ENCODE measurements around a stretch of chr20.

- RRBS = no CpG with 5 or more reads among the region's 22 CpGs
These were observed 57.6 kb downstream of the CEBPB start for GRCh38 chr20:50247963-50248875.

DNA sequence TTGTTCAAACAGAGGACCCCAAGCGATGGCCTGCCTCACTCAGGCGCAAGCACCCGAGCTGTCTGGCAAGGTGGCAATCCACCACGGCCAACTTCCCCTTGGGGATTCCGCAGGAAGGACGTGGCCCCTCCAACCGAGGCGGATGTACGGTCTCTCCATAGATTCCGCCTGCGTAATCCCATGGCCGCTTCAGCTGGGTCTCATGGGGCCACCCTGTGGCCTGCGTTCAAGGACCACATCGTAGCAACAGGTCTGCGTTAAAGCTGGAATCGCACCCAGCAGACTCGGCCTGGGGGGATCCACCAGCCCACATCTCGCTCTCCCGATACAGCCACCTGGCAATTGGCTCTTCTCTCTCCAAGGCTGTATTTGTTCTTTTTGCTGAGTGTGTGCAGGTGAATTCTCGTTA lies 80.0 kb downstream of the CEBPB start:
- RRBS = no CpG with 5 or more reads among the region's 20 CpGs

DNA sequence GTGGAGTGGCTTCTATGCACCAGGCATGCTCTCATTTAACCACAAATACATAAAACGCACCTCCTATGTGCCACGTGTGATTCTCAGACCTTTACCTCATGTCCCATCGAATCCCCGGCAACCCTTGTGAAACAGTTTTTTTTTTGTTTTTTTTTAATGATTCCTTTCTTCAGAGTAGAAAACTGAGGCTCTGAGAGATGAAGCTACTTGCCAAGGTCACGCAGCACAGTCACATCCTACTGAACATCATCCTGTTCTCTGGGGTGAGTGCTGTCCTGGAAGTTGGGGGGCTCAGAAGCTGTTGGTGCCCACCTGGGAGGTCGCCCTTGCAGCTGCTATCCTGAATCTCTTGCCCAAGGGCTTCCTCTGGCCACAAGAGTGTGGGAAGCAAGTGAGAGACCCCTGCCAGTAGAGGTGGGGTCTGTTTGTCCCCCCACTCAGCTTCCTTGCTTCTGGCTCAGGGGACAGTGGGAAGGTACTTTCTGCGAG lies 84.9 kb downstream of the CEBPB start:
- RRBS = no CpG with 5 or more reads among the region's 7 CpGs

- RRBS = no CpG with 5 or more reads among the region's 16 CpGs
These were observed 95.9 kb downstream of the CEBPB start for GRCh38 chr20:50286448-50287091.

- RRBS = no CpG with 5 or more reads among the region's 15 CpGs
These were observed 105.7 kb downstream of the CEBPB start for GRCh38 chr20:50296160-50296952.

- RRBS = no CpG with 5 or more reads among the region's 7 CpGs
These were observed 106.4 kb downstream of the CEBPB start for GRCh38 chr20:50296977-50297450.

- RRBS = no CpG with 5 or more reads among the region's 19 CpGs
These were observed 122.3 kb downstream of the CEBPB start for GRCh38 chr20:50312528-50313703.

DNA sequence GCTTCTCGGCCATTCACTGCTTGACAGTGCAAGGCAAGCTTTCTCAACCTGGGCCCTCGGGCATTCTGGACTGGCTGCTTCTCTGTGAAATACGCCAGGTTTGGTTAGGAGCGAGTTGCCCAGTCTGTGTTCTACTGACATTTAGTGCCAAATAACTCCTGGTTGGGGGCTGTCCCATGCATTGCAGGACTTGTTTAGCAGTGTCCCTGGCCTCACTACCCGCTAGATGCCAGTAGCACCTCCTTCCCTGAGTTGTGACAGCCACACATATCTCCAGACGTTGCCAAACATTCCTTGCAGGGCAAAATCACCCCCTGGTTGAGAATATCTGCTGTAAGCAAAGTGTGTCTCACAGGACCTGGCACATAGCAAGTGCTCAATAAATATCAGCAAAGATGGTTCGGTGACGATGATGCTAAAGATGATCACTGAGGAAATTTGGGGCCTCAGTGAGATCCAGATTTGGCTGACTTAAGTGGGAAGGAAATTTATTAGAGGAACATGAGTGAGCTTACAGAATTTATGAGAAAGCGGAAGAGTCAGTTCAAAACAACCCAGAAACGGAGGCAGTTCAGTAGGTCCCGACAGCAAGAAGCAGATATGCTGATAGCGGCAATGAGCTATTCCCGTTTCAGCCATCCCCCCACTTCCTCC lies 157.1 kb downstream of the CEBPB start:
- RRBS = no CpG with 5 or more reads among the region's 13 CpGs

DNA sequence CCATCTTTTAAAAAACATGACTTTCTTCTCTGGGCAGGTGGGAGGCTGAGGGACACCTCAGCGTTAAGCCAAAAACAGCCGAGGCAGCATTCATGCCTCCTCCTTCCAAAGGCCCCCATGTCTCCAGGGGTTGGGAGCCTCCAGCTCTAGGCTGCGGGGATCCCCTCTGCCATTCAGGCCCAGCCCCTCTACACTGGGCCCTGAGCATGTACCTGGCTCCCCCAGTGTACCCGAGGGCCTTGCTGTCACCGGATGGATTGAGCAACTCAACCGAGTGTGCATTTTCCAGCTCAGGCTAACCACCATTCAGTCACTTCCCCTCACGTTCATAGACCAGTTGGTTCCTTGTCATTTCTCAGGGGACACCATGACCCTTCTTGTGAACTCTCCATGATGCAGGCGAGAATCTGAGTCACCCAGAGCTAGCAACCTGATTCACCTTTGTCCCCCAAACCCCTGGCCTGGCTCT lies 158.6 kb downstream of the CEBPB start:
- RRBS = no CpG with 5 or more reads among the region's 8 CpGs

DNA sequence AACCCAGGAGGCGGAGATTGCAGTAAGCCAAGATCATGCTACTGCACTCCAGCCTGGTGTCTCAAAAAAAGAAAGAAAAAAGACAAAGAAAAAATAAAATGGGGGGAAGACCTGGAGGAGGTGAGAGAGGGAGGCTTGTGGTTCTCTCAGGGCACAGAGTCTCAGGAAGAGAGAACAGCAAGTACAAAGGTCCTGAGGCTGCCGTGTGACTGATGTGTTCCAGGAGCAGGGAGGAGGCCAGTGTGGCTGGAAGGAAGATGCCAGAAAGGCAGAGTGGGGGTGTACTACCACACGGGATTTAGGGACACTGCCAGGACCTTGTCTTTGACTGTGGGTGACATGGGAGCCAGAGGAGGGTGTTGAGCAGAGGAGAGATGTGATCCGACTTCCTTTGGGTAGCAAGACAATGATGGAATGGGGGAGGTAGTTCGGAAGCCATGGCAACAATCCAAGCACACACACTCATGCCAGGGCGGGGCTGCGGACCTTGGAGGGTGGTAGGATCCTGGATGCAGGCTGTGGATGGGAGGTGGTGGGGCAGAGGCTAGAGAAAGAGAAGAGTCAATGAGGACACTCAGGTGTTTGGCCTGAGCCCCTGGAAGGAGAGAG lies 136.4 kb upstream of the PTPN1 start:
- RRBS = no CpG with 5 or more reads among the region's 7 CpGs

- RRBS = 78% methylated on average over 4 of the region's 17 CpGs
These were observed 133.4 kb upstream of the PTPN1 start for GRCh38 chr20:50376660-50377332.

GRCh38 chr20:50381959-50382629 lies 128.1 kb upstream of the PTPN1 start:
- RRBS = no CpG with 5 or more reads among the region's 10 CpGs

DNA sequence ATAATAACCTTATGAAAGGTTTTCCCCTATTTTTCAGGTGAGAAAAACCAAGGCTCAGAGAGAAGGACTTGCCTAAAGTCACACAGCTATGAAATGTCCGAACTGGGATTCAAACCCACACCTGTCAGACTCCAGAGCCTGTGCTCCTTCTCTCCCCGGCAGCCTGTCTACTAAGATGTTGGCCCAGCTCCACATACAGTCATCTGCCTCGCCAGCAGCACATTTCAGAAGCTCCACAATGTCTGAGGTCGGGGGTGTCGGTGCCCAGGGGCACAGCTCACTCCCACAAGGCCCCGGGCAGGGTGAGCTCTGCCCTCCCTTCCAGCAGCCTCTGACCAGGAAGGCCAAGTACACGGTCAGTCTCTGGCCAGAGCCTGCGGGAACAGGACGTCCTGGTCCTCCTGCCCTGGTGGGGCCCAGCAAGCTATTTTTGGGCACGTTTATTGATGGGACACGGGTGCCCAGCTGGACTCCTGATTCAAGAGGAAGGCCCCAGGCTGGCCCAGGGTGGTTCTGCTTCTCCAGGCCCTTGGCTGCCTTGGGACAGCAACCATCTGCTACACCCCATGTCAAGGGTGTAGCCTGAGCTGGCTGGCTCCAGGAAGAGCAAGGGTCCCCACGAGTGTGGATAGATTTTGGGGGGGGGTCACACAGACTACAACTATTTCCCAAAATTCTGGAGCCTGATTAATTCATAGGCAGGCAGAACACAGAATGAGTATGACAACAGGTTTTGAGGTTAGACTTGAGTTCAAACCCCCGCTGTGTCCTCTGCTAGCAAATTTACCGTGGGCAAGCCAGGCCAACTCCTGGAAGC lies 114.9 kb upstream of the PTPN1 start:
- RRBS = no CpG with 5 or more reads among the region's 14 CpGs

GRCh38 chr20:50403547-50404341 lies 106.4 kb upstream of the PTPN1 start:
- RRBS = no CpG with 5 or more reads among the region's 11 CpGs

GRCh38 chr20:50422209-50422963 lies 87.8 kb upstream of the PTPN1 start:
- RRBS = no CpG with 5 or more reads among the region's 8 CpGs

DNA sequence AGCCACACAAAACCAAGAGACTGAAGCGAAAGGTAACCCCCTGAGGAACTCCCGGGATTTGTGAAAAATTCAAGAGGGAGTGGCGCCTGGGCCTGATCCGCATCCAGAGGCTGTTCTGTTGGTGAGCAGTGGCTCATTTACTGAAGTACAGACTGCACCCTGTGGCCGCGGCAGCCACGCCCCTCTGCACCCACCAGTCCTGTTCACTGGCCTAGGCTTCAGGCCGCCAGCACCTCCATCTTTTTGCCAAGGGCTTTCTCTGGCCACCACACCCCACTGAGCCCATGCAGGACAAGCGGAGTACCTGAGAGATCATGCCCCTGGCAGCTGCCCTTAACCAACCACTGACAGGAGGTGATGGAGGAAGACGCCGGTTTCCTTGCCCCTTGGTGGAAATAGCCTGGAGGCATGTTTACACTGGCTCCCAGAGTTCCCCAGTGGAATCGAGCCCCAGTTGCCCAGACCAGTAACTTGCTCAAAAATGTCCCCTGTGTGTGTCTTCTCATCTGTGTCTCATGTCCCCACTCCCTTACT lies 79.0 kb upstream of the PTPN1 start:
- RRBS = no CpG with 5 or more reads among the region's 12 CpGs

DNA sequence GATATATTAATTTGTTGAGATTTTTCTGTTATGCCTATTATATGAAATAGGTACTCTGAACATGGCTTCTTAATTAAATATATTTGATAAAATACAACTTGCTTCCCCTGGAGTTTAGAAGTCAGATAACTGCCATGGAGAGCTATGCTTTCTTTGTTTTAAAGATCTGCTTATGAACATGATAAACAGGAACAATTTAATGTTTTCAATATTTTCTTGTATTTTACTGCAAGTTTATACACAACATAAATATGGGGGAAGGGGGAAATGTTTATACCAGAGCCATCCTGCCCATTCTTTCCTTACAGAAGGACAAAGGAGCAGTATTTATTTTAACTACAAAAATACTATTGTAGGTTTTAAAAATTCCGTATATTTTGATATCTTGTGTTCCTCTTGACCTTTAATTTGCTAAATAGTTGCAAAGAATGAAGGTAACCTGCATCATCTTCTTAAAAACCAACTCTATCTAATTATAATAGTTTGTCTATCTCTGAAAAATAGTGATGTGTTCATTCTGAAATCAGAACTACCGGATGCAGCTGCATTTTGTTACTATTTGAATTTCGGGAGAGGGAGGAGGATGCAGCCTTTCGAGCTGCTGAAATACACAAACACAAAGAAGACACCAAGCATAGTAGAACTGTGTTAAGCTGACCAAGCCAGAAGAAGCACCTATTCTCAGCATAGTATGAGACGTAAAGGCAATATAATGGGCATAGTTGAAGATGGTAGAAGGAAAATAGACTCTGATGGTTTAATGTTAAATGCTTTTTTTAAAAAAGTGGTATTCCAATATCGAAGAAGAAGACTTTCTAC lies 33.0 kb downstream of the PTPN1 start:
- RRBS = no CpG with 5 or more reads among the region's 6 CpGs

DNA sequence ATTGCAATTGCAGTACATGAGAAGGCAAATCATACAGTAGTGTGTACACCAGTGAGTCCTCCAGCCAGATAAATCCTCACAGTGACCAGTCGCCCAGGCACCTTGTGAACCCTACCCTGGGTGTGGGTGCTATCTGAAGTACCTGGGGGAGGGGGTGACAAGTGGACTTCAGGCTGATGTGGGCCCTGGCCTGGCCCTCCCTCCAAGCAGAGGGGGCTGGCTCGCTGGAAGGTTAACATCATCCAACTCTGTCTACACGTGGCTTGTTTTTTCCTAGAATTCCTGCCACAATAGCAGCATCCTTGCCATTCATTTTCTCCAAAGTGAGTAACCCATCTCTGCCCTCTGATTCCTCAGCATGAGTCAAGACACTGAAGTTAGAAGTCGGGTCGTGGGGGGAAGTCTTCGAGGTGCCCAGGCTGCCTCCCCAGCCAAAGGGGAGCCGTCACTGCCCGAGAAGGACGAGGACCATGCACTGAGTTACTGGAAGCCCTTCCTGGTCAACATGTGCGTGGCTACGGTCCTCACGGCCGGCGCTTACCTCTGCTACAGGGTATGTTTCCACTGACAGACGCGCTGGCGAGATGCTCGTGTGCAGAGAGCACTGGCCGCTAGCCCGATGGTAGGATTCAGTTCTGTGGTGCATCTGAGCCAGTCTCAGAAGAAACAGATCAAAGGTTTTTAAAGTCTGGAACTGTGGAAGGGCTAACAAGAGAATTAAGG lies 70.9 kb downstream of the PTPN1 start:
- RRBS = no CpG with 5 or more reads among the region's 20 CpGs

- RRBS = 89% methylated on average over 3 of the region's 19 CpGs
These were observed 60.7 kb downstream of the RIPOR3 start for GRCh38 chr20:50630516-50631105.

GRCh38 chr20:50730106-50730827 lies 1.1 kb upstream of the PARD6B start:
- RRBS = 6% methylated on average over 4 of the region's 17 CpGs

Data from skeletal muscle cell (primary cell).